A172 (cell line): ENCODE results near the genes MKLN1, PLXNA4 and AGBL3.

DNA sequence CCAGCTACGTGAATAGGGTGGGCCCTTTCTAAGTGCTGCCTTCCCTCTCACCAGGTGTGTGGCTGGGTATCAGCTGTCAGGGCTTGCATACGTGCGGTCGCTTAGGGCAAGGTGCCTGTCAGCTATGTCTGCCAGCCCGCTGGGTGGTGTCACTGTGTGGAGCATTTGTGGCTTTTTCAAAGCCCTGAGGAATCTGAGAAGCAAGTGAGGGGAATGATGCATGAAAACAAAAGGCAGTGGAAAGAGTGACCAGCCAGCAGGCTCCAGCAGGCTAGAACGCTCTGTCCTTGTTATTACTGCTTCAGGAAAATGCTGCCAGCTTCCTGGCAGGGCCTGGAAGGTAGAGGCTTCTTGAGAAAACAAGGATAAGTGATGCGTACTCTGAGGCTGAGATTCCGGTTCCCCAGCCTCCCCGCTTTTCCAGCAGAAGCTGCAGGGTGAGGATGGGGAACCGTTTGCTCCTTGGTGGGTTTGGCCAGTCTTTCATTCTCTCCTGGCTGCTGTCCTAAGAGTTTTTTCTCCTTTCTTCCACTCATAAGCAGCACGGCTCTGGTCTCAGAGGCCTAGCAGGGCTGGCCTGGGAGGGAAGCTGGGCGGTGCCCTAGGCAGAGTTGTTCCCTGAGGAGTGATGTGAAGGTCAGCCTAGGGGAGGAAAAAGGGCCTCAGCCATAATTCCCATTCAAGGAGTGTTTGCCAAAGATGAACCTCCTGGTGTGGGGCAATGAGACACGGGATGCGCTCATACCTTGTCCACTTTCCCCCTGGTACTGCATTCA, 42.9 kb upstream of the MKLN1 start:
- RAMPAGE, long total RNA, result no peak

DNA sequence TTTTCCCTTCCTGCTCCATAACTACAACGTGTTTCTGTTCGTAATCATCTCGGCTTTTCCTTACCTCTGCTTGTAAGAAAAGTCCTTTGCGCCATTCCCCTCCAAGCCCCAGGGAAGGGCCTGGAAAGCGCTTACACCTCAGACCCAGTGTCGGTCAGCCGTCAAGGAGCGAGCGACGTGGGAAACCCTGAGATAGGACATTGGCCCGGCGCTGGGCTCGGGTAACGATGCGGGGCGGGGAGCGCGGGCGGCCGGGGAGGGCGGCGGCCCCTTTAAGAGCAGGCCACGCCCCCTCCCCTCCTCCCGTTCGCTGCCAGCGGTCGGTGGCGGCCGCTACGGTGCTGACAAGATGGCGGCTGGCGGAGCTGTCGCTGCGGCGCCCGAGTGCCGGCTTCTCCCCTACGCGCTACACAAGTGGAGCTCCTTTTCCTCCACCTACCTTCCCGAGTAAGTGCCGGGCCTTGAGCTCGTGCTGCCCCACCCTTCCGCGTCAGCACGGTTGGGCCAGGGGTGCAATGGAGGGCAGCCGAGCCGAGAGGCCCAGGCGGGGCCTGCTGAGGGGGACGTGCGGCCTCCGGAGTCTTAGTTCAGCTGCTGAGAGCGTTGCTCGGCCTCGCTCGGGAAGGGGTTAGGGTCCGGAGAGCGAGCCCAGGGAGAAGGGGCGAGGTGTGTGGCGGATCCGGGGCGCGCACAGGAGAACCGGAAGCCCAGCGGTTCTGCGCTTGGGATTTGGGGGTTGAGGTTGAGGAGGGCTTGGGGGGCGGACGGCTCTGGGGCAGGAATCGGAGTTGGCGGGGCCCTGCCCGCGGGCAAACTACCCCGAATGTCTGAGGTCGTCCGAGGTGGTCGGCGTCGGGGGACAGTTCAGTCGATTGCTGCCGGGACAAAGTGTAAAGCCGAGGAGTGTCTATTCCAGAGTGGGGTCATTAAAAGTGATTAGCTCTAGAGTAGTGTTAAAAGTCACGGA, at the start of gene MKLN1:
MKLN1 (plus strand) TSS at position 326 of the 967 bp plus-strand sequence.
- RAMPAGE, long total RNA, result no peak

DNA sequence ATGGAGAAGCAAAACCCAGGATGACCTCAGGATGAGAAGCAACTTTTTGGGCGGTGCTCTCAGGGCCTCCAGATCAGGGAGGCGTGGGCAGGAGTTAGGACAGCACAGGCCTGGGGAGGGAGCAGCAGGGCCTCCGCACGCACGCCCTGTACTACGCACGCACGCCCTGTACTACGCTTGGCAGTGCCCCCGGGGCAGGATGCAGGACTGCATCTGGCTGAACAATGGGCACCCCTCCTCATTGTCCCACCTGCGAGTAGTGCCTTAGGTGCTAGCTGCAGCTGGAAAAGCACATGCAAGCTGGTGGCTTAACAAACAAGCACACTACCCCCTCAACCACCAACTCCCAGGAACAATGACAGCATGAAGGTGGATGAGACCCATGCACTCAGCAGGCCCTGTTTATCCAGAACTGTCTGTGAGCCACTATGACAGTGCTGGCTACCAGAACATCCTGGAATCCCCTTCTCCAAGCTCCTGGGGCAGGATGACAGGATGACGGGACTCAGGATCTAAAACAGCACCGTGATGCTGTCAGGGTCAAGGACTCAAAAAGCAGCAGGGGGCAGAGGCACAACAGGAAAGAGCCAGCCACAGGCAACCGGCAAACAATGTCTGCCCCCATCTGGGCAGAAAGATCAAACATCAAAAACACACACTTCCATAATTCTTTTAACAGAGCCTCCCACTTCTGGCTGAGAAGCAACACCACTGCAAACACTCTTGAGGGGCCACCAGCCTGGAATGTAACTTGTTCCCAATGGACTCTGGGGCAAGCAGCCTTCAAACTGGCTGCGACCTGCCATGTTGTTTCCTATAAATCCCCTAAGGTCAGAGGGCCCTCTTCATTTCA, 11.7 kb downstream of the PODXL start:
- RAMPAGE, long total RNA, result no peak

- RAMPAGE, long total RNA, result no peak
These were observed 2.0 kb downstream of the PODXL start for GRCh38 chr7:131554367-131554914.

GRCh38 chr7:131619444-131620180, 63.2 kb upstream of the PODXL start:
- RAMPAGE, long total RNA, result no peak

DNA sequence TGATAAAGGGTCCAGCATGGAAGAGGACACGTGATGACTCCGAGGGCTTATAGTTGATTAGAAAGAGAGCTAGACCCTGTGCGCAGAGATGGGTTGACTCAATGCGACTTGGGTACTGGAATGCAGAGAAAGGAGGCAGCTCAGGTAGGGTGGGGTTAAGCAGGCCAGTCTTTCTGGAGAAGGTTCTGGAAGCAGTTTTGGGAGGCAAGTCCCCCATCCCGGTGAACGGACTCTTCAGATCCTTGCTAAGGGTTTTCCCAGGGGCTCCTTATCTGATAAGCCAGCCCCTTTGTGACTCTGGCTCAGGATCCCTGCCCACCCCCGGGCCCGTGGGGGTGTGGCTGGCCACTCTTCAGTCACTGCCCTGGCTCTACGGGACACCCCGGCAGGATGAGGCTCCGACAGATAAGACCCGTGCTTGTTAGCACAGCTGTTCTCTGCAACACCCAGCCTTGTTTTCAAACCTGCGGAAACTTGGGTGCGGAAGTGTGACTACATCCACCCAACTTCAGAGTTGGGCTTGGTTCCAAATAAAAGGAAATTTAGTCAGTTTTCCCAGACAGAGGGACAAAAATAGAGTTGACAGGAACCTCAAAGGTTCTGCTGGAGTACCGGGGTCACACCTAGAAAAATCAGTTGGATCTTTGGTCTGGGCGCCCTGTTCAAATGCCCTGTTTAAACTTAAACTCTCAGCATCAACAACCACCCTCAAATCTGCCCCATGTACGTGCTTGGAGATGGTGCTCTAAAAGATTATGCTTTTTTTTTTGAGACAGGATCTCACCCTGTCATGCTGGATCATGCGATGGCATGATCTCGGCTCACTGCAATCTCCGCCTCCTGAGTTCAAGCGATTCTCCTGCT, 66.8 kb upstream of the PODXL start:
- RAMPAGE, long total RNA, result no peak

- RAMPAGE, long total RNA, result no peak
These were observed 69.5 kb upstream of the PODXL start for GRCh38 chr7:131625739-131626505.

GRCh38 chr7:132576088-132577138, at the start of gene PLXNA4:
TSS of gene PLXNA4 (minus strand) at chr7:132576470.
- RAMPAGE, long total RNA, result no peak

GRCh38 chr7:132688007-132688450, 111.8 kb upstream of the PLXNA4 start:
- RAMPAGE, long total RNA, result no peak

- RAMPAGE, long total RNA, result no peak
These were observed 48.8 kb upstream of the SLC35B4 start for GRCh38 chr7:134365312-134366202.

DNA sequence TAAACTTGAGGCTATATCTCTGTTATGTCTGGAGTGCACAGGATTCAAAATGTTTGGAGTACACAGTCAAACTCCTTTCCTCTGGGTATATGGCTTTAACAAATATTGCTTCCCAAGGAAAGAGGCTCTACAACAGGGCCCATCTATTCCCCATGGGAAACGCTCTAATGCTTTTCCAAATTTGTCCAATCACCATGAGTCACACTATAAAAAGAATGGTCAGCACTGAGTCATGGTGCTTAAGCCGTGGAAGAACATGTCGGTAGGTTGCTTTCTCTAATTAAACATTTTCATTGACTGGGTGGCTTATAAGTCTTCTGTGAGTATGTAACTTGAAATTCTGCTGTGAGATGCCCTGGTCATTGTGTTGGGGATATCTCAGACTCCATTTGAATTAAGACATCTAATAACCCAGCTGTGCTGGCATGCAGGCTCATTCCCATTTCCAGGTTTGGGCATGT, 11.5 kb upstream of the AKR1B10 start:
- RAMPAGE, long total RNA, result start-site peak on the plus strand centred at position 219 of the sequence, 35 bp wide, 13 and 15 reads in 2 replicates

GRCh38 chr7:134691631-134691919, 44.9 kb downstream of the BPGM start:
- RAMPAGE, long total RNA, result no peak

DNA sequence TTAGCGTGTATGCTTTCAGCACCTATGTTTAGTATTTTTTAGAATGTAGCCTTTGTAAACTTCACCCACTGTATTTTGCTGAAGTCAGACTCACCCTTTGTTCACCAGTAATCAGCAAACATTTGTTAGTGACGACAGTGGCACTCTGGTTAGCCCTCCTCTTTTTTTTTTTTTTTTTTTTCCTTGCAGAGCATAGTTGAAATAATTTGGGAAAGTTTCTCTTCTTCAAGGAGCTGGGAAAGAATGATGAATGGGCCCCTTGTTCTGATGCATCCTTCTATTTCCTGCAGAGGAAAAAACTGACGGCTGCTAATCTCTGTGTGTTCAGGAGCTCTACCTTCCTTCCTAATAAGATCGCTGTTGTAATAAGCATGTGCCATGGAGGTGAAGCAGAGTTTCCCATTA, 59.4 kb upstream of the CALD1 start:
- RAMPAGE, long total RNA, result no peak

- RAMPAGE, long total RNA, result no peak
These were observed 55.5 kb upstream of the CALD1 start for GRCh38 chr7:134723879-134724429.

GRCh38 chr7:134777991-134778610, 1.3 kb upstream of the CALD1 start:
- RAMPAGE, long total RNA, result no peak

- RAMPAGE, long total RNA, result no peak
These were observed 48.3 kb downstream of the CALD1 start for GRCh38 chr7:134827458-134828483.

DNA sequence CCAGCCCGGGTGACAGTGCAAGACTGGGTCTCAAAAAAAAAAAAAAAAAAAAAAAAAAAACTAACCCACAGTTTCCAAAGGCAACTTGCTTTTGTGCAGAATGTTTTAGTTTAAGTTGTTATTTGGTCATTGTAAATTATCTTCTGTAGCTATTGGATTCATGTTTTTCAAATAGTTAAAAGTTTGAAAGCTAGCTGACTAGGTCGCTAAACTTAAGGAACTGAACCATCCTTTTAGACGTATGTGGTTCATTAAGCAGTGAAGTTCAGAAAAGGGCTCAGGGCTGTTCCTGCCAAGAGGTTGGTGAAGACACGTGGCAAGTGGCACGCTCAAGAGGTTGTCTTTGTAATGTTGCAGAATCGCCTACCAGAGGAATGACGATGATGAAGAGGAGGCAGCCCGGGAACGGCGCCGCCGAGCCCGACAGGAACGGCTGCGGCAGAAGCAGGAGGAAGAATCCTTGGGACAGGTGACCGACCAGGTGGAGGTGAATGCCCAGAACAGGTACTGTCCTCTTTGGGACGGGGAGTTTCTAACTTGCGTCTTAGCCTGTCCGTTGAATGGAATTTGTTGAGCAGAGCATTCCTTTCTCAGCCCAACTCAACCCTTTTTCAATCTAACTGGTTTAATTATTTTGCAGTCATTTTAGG, 57.8 kb upstream of the AGBL3 start:
- RAMPAGE, long total RNA, result no peak

GRCh38 chr7:134935566-134936109, 50.7 kb upstream of the AGBL3 start:
- RAMPAGE, long total RNA, result no peak

DNA sequence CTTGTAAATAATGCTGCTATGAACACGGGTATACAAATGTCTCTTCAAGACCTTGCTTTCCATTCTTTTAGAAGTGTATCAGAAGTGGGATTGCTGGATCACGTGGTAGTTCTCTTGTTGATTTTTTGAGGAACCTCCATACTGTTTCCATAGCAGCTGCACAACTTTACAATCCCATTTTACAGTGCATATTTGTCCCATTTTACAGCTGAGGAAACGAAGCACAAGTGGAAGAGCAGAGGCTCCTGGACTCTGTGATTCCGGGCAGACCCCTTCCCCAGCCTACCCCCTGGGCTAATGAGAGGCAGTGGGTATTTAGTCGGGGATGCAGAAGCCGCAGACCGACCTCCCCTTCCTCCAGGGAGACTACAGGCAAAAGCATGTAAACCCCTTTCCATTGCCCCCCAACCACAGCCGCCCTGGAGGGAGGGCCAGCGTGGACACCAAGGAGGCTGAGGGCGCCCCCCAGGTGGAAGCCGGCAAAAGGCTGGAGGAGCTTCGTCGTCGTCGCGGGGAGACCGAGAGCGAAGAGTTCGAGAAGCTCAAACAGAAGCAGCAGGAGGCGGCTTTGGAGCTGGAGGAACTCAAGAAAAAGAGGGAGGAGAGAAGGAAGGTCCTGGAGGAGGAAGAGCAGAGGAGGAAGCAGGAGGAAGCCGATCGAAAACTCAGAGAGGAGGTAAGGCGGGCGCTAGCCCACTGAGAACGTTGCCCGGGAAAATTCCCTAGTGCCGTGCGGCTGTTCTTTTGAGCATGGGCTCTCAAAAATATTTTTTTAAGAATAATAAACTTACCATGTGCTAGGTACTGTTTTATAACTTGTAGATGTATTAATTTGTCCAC, 39.0 kb upstream of the AGBL3 start:
- RAMPAGE, long total RNA, result no peak

DNA sequence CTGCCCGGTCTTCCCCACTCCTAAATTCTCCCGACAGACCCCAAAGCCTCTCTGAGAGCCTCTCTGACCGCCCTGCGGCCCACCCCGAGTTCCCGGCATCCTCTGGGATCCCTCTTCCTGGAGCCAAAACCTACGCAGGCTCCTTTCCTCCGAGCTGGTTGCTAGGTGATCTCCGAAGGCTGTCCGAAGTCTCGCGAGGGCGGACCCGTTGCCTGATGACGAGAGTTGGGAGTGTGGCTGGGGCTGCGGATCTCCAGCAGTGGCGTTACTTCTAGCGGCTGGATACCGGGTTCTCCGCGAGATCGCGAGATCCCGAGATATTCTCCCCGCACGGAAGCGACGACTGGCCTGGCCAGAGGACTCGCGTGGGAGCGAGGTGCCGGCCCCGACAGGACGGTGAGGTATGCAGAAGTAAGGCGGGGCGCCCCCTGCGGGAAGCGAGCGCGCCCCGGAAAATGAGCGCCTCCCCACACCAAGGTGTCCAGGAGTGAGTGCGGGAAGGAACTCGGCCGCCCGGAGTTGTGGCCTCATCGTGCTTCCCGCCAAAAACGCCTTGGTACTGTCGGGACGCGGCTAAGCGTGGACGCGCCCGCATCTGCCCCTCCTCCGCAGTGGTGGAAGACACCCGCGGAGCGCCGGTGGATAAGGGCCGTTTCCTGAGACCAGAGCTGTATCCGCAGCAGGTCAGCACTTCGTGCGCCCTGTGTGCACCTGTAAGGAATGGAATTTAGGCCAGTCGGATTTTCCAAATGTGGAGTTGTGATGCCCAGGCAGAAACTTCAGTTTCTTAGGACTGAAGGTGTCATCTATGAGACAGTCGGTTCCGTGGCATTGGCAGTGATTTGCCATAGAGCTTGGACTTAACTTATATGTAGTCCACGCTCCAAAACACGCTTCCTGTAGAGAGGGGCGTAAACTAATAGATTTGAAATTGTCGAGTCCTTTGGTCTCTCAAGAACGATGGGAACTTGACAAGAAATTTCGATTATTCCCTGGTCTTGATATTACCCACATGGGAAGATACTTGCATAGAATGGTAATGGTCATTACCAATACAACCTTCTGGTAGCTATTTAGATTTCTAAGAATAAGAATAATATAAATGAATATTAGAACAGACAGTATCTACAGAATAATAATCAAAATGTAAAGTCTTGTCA, at the start of gene AGBL3:
AGBL3 (plus strand) TSS at position 208 of the 1,160 bp plus-strand sequence.
- RAMPAGE, long total RNA, result no peak